ENCODE measurements around a stretch of chr2.

GRCh38 chr2:216634274-216634572, 1.0 kb downstream of the IGFBP2 start:
- PRO-cap, 2 experiments, result no peak in any of the 2 experiments

- PRO-cap, 2 experiments, result no peak in any of the 2 experiments
These were observed 23.5 kb downstream of the IGFBP5 start for GRCh38 chr2:216671765-216672272.

DNA sequence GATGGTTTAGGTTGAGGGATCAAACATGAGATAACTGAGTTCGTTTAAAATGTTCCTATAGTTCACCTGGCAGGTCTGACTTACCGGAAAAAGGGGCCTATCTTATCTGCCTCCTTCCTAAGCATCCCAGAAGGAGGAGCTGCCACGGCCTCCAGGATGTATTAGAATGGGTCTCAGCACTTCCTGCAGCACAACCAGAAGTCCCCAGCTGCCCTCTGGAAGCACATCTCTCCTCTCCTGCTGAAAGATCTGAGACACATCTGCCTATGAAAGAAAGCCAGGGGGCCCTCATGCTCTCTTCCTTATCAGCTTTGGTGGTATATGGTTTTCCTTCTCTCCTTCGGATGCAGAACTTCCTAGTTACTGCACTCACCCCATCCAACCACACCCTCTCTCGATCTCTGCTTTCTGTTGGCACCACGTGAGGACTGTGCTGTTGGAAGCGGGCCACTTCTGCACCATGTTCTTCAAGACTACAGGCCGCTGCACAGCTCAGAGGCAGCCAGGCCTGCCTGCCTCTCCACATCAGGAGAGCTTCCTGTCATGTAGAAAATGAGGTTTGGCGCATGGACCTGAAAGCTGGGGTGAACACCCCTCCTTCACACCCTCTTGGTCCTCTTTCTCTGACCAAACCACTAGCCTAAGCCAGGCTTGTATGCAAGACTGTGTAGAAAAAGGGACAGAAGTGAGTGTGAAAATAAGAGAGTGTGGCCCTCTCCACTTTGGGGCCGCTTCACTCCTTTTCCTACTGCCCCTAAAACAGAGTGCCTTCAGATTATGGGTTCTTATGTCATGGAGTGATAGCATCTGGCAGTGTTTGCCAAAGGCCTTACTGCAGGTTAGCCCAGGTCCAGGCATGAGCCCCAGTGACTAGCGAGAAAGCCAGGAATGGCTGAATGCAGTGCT, 6.4 kb downstream of the IGFBP5 start:
- PRO-cap, 2 experiments, result no peak in any of the 2 experiments

- PRO-cap, 2 experiments, result no peak in any of the 2 experiments
These were observed 4.8 kb downstream of the IGFBP5 start for GRCh38 chr2:216690243-216691260.

DNA sequence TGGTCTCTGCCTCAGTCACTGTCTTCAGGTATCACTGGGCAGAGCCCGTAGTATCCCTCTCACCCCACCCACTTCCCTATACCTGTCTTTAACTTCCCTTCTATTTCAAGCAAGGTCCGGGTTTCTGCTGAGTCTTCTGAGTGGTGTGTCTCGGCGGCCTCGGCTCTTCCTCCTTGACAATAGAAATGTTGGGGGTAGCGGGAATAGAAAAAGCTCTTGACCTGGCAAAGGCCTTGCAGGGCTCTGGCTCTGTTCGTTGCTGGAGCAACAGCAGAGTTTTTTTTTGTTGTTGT, 16.0 kb upstream of the IGFBP5 start:
- PRO-cap, 2 experiments, result no peak in any of the 2 experiments

DNA sequence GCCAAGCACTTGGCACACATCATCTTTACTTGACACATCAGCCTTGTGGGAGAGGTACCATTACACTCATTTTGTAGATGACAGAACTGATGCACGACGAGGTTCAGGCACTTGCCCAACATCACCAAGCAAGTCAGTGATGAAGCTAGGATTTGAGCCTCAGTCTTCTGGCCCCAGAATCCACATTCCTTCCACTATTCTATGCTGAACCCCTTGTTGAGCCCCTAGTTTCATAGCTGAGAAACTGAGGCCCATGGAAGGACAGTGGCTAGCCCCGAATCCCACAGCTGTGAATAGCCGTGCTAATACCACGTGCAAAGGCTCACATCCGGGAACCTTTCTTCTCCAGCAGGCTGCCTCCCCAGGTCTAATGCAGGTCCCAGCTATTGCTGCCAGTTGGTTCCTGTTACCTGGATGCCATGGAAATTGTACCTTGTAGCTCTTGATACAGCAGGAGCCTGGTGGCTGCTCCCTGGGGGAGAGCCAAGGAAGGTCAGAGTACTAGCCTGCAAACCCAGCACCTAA, 30.6 kb downstream of the TNP1 start:
- PRO-cap, 2 experiments, result no peak in any of the 2 experiments

DNA sequence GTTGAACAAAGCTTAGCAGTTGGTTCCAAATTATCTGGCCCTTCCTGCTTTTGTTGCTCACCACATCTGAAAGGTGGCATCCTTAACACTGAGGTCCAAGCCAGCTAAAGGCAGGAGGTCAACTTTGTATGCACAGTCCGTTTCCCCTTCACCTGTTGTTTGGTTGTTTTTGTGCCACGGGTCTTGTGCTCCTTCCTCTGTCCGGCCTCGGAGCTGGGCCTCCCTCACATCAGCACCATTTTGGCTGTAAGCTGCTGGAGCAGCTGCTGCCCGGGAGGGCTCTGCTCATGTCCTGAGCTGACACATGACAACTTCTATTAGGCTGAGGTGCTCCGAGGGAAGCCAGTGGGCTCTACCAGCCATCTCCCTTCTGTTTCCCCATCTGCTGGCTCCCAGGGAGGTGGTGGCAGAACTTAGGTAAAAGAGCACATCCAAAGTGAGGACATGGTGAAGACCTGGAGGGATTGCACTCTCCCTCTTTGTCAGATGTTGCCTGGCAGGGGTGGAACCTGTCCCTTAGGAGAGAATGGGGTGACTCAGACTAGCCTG, 49.6 kb upstream of the TNP1 start:
- PRO-cap, 2 experiments, result no peak in any of the 2 experiments

GRCh38 chr2:216971678-216972048, 111.8 kb upstream of the TNP1 start:
- PRO-cap, 2 experiments, result no peak in any of the 2 experiments

DNA sequence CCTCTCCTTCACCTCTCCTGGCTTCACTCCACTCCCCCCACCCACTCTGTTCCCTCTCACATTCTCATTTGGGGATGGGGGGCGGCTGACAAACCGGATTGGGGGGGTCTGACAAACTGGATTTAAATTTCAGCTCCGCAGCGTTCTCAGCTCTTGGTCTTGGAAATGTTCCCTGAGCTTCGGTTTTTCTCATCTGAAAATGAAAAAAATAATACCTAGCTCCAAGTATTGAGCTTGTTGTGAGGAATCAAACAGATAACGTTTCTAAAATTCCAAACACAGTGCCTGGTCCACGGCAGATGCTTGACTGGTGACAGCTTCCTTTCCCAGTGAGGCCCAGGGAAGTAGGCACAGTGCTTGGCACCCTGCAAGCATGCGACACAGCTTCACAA, 205.0 kb upstream of the TNP1 start:
- PRO-cap, 2 experiments, result no peak in any of the 2 experiments

- PRO-cap, 2 experiments, result no peak in any of the 2 experiments
These were observed 389.6 kb upstream of the TNP1 start for GRCh38 chr2:217249558-217249818.

- PRO-cap, 2 experiments, result no peak in any of the 2 experiments
These were observed 417.8 kb upstream of the TNP1 start for GRCh38 chr2:217277419-217278373.

DNA sequence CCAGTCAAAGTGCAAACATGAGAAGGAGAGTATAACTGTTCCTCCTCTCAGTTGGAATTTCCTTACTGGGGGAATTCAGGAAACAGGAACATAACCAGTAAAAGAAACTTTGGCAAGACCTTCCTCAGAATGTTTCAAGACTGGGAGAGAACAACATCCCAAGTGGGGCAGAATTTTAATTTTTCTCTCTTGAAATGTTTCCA, 552.4 kb upstream of the TNP1 start:
- PRO-cap, 2 experiments, result no peak in any of the 2 experiments

DNA sequence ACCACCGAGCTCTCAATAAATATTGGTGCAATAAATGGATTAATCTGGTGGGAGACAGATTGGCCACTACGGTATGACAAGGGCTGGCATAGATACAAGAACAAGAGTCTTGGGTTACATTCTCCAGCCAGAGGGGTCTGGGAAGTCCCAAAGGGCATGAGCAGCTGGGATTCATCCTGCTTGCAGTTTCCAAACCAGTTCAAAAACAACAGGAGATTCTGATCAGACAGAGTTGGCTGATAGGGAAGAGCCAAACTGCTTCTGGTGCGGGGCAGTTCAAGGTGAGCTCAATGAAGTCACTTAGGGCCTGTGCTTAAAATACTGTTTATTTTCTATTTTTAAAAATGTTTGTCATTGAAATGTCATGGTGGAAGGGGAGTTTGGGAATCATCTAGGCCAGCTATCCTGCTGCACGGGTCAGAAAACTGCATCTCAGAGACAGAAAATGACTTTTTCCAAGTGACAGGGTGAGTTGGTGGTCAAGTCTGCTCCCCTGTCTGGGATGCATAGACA, 266.8 kb downstream of the TNS1 start:
- PRO-cap, 2 experiments, result no peak in any of the 2 experiments

GRCh38 chr2:217798773-217799630, 203.8 kb downstream of the TNS1 start:
- PRO-cap, 2 experiments, result no peak in any of the 2 experiments

- PRO-cap, 2 experiments, result no peak in any of the 2 experiments
These were observed 199.3 kb downstream of the TNS1 start for GRCh38 chr2:217803605-217803870.

- PRO-cap, 2 experiments, result no peak in any of the 2 experiments
These were observed 177.7 kb downstream of the TNS1 start for GRCh38 chr2:217824768-217825788.

- PRO-cap, 2 experiments, result no peak in any of the 2 experiments
These were observed 113.4 kb downstream of the TNS1 start for GRCh38 chr2:217889431-217889782.

- PRO-cap, 2 experiments, result peak in 2 of 2 experiments; most common minus-strand start chr2:217898430 (in 2)
These were observed 104.7 kb downstream of the TNS1 start for GRCh38 chr2:217897661-217898881.

DNA sequence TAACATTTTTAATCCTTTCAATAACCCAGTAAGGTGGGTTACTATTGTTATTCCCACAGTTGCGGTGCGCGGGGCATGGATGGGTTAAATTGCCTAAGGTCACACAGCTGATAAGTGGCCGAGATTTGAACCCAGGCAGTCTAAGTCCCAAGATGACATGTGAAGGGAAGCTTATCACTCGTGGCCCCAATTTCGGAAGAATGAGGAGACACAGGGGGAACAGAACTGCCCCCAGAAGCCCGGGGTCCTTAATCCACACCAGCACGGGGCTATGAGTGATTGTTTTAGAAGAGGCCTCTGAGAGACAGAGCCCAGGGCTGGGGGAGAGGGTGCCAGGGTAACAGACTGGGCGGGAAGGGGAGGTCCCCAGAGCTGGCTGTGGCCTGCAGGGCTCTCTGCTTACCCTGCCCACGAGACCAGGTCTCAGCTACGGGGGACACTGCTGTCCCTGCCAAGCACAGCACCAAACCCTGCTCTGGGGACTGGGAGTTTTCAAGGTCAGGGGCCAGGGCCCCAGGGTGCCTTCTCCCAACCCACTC, 80.9 kb downstream of the TNS1 start:
- PRO-cap, 2 experiments, result no peak in any of the 2 experiments

- PRO-cap, 2 experiments, result no peak in any of the 2 experiments
These were observed 66.0 kb downstream of the TNS1 start for GRCh38 chr2:217936663-217937333.